ENCODE measurements around a stretch of chr12.

- PRO-cap: no peak
Measured at GRCh38 chr12:93727815-93728261, 50.7 kb downstream of the CRADD start.

GRCh38 chr12:93737940-93738972, 61.1 kb downstream of the CRADD start:
- PRO-cap: no peak

DNA sequence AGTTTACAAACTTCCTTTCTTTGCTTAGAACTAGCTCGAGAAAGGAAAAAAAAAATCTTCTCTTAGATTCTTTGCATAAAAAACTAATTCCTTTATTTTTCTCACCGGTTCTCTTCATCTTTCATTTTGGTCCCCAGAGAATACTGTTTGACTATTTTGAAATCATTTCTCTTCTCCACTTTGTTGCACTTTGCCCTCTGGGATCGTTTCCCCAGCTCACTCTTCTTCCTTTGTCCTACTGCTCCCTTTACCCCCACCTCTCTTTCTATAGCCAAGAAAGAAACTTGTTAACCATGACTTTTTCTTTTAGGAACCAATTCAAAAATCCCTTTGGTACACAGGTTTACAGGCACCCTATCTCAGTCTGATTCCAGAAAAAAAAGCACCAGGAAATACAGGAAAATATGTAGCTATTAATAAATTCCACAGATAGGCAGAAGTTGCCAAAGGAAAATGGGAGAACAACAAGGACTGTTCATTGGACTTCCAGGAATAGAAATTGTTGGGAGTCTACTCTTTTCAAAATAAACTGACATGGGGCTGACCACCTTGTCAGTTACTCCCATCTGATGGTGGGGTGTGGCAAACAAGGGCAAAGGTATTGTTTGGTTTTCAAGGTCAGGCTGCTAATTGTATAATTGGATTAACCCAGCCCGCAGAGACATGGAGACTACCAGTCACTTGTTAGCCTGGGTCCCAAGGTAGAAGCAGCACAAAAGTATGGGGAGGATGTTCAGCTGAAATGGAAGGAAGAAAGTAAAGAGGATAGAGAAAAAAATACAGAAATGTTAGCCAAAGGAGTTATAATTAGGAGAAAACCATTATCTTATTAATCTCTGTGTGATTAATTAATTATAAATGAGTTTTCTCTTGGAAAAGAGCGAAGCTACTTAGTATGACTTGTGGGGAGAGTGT, 82.5 kb downstream of the CRADD start:
- PRO-cap: no peak

- PRO-cap: no peak
Measured at GRCh38 chr12:93783626-93784328, 106.6 kb downstream of the CRADD start.

DNA sequence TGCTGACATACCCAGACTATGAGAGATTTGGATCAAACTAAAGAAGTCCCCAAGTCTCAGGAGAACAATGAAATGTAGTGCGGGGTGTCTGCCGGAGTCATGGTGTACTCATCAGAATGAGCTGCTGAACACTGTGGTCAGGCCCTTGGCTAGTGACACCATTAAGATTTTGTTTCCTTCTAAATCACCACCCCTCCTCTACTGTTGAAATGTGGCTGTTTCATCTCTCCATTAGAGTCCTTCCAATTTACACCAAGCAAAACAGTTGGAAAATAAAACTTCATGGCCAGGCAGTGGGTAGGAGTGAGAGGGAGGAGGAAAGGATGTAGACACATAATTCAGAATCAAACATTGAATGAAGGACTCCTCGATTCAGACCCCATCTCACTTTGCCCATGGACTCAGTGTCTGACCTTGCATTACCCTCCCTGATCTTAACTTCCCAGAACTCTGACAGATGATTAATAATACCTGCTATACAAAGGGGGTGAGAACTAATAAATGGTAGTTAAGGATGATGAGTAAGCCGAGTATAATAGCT, 127.4 kb downstream of the CRADD start:
- PRO-cap: no peak

DNA sequence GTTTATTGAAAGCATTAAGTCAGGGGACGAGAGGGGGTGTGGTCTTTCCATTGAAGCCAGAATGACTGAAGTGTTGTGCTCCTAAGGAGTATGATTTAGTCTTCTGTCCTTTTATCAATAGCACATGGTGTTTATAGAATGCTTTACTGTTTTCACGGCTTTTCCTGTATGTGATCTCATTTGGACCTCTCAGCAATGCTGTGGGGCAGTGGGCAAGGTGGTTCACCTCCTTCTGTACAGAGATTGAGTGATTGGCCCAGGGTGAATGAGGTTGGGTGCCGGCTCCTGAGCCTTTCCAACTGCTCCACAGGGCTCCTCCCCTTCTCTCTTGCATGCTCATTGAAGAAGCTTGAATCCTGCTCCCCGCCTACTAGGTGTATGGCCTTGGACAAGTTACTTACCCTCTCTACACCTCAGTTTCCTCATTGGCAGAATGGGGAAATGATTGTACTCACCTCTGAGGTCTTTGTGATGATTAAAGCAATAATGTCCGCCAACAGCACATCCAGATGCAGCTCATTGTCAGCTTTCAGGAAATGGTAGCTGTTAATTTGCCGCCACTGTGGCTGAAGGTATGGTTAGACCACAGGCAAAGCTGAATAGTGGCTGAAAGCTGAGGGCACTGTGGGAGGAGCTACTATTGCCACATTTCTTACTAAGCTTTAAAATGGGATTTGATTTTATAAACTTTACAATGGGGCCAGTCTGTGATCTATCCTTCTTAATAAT, 174.0 kb downstream of the CRADD start:
- PRO-cap: no peak

DNA sequence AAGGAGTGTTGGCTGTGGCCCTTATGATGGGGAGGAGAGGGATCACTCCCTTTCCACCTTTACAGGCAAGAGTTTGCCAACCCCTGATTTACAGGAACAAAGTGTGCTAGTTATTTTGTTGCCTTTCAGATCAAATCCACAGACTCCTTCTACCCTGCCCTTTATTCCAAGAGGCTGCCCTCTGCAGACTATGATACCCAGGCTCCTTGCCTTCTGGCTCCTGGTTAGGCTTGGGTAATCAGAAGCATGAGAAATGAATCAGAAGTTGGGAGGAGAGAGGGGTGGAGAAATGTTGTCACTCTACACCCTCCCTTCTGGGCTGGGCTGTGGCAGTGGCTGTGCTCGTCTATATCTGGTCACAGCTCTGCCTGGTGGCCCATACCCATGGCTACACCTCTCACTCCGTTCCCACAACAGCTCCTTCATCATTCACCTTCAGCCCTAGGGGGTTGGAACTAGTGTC, 204.6 kb upstream of the PLXNC1 start:
- PRO-cap: no peak

GRCh38 chr12:94099609-94100112, 48.7 kb upstream of the PLXNC1 start:
- PRO-cap: no peak

DNA sequence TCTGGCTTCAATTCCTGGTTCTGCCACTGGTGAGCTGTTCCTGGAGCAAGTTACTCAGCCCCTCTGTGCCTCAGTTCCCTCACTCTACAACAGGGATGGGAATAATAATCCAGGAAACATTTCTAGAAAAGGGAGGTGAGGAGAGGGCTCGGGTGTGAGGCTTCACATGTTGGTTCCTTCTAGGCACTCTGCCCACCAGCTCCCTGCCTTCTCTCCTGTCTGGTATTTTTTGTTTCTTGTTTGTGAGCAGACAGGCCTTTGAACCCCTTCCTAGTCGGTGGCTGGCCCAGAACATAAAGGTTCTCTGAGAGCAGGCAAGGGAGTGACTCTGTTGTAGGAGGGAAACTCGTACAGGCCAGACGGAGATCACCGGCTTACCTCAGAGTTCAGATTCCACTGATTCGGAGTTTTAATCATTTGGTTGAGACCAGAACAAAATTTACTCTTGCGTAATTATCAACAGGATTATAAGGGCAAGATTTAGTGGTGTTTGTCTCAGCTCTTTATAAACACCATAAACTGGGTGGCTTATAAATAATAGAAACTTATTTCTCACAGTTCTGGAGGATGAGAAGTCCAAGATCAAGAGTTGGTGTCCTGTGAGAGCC, 128.3 kb downstream of the PLXNC1 start:
- PRO-cap: no peak

GRCh38 chr12:94511426-94511825, 51.8 kb upstream of the CEP83 start:
- PRO-cap: no peak

- PRO-cap: no peak
Measured at GRCh38 chr12:94585649-94586133, 64.7 kb downstream of the TMCC3 start.

DNA sequence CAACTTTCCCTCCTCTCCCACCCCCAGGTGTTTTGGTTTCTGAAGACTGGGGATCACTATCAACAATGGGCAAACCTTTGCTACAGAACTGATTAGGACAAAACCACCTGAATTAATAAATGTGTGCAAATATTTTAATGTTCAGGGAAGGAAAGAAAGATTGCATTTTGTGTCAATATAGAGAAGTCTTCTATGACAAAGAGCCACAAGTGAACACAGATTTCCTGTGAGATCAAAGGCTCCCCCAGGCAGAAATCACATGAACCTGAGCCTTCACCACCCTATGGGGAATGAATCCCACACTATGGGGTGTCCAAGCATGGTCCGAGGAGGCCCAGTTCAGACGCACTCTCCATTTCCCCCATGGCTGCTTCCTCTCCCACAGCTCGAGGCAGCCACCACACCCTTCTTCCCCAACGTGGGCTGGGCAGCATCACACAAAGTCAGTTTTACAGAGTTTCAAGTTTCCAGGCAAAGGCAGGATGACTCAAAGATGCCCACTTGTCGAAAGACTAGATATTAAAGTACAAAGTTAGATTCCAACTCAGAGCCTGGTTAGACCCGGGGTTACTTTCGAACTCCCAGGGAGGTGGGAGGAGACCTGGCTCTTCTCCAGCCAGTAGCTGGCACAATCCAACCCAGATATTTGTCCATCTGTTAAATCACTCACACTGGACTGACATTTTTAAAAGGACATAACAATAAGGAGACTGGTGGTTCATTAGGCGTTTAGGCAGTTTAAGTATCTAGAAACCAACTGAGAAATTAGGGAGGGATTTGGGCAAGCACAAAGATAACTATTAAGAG, 35.2 kb downstream of the TMCC3 start:
- PRO-cap: unidirectional peak, minus-strand start at position 425 of the sequence

- PRO-cap: bidirectional peak, plus-strand start at chr12:95003445, minus-strand start at chr12:95003399
Measured at GRCh38 chr12:95002521-95003593, 640 bp downstream of the NDUFA12 start.

GRCh38 chr12:95103258-95103685, 29.9 kb upstream of the NR2C1 start:
- PRO-cap: no peak

DNA sequence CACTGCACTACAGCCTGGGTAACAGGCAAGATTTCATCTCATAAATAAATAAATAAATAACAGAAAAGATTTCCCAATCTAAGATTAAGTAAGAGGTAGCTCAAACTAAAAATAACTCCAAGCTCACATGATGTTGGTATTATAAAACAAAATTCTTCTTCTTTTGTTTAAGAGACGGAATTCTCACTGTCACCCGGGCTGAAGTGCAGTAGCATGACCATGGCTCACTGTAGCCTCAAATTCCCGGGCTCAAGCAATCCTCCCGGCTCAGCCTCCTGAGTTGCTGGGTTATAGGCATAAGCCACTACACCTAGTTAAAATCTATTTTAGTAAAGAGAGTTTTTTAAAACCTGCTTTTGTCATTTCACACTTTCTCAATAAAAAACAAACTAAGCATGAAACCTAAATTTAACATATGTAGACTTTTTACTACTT, 58.6 kb upstream of the NR2C1 start:
- PRO-cap: no peak

DNA sequence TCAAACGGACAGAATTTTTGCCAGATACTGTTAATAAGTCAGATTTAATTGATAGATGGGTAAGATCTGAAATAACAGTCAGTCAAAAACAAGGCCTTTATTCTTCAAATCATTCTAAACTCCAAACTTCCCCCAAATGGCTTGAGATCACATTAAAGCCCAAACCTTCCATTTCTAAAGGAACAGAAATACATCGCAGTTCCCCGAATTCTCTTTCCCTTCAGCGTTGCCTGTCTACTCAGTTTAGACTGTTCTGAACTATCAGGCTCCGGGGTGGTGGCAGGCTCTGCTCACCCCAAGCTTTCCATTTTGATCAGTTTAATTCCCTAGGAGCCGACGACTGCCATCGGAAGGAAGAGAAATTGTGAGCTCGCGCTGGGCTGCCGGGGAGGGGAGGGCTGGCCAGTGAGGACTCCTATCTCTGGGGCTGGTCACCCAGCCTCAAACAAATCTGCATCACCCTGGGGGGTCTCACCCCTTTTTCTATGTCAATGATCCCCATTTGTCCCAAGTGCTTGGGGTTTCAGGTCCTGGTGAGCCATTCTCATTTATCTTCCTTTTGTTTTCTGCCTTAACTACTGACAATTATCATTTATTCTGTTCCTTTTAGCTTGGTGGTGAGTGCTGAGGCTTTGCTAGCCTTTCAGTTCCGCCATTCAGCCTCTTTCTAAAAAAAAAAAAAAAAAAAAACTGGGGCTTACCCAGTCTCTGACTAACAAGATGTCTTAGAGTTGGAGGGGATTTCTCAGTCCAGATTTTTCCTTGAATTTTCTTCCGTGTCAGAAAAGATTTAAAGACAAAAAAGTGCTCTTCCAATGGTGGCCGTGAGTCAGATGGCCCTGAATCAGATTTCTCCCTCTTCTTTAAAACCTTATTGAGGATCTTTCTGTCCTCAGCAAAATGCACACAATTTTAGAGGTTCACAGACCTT, 22.7 kb upstream of the USP44 start:
- PRO-cap: no peak

DNA sequence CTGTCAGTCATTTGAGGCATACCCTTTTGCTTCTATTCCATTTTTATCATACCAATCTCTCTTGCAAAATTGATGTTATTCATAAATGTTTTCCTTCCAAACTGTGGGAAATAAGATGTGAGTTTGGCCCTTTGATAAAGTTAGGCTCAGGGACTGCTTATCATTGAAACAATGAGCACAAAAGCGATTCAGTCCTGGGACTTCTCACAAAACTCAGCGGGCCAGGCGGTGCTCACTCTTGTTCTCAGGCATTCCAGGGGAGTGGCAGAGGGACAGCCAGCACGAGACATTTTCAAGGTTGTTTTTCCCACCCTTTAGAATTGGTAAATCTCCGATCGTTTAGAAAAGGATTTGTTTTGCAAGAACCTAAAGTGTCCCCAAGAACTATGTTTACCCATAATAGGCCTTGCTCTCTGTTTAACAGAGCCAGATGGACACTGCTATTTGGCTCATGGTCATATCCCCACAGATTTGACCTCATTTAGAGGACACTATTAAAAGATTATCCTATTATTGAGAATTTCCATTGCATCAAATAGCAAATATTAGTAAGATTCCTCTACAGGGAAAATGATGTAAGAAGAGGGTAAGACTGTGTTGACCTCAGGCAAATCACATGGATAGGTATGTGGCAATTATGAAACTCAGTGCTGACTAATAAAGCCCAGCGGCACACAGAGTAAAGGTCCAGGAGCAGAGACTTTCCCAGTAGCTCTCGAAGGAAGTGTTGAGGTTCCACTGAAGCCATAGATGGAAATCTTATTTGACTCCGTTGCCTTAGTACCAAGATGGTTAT, 102.7 kb upstream of the USP44 start:
- PRO-cap: no peak

DNA sequence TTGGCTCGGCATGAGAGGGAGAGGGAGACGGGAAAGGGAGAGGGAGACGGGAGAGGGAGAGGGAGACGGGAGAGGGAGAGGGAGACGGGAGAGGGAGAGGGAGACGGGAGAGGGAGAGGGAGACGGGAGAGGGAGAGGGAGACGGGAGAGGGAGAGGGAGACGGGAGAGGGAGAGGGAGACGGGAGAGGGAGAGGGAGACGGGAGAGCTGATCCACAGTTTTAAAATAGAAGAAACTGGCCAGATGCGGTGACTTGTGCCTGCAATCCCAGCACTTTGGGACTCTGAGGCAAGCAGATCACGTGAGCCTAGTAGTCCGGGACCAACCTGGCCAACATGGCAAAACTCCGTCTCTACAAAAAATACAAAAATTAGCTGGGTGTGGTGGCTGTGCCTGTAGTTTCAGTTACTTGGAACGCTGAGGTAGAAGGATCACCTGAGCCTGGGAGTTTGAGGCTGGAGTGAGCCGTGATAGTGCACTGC, 16.4 kb upstream of the SNRPF start:
- PRO-cap: no peak

DNA sequence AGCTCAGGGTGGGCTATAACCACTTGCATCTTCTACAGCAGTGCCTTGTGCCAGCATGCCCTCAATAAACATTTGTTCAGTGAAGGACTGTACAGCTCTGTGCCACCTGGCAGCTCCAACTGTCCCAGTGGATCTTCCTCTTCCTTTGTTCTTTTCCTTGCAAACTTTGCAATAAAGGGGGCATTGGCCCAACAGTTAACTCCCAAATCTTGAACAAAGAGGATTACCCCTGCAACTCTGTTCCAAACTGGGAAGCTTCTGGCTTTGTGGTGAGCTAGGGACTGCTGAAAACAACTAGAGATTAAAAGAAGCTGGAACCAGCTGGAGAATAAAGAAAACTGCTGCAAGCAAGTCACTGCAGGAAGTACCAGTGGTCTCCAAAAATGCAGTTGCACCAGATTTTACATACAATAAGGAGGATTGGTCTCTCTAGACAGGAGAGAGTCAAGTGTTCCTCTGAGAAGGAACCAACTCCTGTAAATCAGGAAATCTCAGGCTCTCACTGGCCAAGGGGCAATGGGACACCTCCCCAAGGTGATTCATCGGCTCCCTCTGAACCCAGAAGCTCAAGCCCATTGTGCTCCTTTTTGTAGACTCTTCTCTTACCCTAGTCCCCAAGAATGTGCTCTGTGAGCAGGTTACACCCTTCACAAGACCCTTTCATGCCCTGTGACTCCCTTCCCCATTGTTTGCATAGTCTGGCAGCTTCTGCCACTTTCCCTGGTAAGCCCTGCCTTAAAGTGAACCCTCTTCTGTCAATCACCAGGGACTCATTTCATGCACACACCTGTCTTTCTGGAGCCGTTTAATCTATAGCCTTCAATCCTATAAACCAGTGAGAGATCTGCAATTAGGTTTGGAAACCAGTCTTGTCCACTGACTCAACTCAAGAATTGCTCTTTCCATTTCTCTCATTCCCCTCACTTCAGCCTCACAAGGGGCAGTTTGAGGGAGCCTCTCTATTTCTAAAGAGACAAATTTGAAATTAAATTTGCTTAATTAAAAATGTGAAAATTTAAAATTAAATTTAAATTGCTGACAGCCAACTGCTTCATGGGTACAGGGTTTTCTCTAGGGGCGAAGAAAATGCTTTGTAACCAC, 38.0 kb upstream of the LTA4H start:
- PRO-cap: no peak

DNA sequence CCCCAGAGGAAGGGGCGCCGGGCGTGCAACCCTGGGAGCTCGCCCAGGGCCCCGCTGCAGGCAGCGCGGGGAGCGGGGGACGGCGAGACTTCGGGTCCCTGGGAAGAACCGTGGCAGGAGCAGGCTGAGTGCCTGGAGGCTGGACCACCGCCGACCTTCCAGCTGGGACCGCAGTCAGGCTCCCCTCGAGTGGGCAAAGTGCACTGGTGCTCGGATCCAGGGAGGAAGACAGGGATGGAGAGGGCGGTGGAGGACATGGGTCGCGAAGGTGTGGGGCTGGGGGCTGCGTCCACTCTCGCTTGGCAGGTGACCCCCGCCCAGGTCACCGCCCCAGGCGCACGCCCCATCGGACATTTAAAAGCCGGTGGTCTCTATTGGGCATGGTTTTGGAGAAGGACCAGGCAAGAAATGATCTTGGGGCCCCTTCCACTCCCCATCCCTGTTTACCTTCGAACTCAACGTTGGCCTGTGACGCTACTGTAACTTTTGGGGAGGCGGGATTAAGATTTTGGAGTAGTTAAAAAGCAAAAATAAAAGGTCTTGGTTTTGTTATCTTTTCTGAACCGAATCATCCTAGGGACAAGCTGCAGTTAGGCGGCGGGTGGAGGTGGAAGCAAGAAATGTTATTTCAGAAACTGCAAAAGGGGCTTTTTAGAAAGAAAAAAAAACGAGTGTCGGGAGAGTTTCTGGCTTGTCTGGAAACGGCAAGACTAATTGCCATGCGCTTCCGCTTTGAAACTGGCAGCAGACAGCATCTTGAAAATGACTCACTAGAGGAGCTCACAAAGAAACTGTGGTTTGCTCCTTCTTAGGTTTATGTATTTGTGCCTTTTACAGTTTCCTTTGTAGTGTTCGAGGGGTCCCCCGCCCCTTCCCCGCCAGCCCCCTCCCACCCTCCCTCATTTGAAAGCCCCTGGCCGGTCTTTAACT, 1.1 kb downstream of the ELK3 start:
- PRO-cap: no peak